SK-MEL-5 (cell line): ENCODE measurements around the genes SFXN1 and THOC3.

DNA sequence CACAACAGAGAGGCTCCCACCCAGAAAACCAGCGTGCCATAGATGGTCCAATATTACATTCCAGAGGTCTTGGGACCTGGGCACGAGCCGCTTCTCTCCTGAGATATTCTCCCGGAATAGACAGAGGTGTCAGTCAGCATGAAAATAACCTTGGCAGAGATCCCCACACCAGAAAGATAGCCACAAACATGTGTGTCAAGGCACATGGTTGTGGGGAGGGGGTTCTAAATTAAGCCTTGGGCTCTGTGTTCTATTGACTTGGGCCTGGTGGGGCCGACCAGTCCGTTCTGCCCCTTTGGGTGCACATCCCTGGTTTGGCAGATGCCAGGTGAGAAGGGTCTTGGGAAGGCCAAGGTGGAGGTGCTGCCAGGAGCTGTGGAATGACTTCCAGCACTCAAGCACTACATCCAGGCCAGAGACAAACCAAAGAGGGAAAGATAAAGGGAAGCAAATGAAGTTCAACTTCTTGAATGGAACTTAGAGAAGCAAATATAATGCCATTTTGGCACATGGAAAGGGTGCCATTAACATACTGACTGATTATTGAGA is 78.3 kb downstream of the BOD1 start:
RAMPAGE:
- cytosol, long total RNA = no peak
- long total RNA = no peak
- nucleus, long total RNA = no peak

DNA sequence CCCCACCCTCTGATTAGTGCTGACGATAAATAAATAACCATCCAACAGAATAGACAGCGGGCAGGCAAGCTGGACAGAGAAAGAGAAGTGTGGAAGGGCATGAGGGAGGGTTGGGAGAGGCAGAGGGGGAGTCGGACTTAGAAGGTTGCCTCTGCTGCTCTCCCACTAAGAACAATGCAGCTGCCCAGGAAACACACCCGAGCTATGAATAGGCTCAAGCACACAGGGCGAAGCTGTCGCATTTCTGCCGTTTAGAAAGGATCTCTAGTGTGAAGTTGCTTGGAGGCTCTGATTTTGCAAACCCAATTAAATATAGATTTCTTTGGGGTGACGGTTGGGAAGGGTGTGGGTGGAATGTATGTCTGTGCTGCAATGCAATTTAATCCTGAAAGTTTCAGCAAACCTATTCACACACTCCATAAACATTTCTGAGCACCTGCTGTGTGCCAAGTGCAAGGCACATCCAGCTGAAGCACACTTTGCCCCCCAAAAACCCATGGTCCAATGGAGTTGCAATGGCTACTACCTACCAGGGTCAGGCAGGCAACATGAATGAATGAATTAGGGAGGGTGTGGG is 57.4 kb upstream of the BOD1 start:
RAMPAGE:
- cytosol, long total RNA = no peak
- long total RNA = no peak
- nucleus, long total RNA = no peak

RAMPAGE:
- cytosol, long total RNA = no peak
- long total RNA = no peak
- nucleus, long total RNA = no peak
These were observed 49.0 kb upstream of the CPEB4 start for GRCh38 chr5:173839114-173839513.

GRCh38 chr5:173860470-173861042 is 27.6 kb upstream of the CPEB4 start:
RAMPAGE:
- cytosol, long total RNA = no peak
- long total RNA = no peak
- nucleus, long total RNA = no peak

RAMPAGE:
- cytosol, long total RNA = no peak
- long total RNA = no peak
- nucleus, long total RNA = no peak
These were observed 9.5 kb upstream of the CPEB4 start for GRCh38 chr5:173878627-173879045.

RAMPAGE:
- cytosol, long total RNA = no peak
- long total RNA = no peak
- nucleus, long total RNA = no peak
These were observed 2.7 kb upstream of the CPEB4 start for GRCh38 chr5:173885246-173886144.

DNA sequence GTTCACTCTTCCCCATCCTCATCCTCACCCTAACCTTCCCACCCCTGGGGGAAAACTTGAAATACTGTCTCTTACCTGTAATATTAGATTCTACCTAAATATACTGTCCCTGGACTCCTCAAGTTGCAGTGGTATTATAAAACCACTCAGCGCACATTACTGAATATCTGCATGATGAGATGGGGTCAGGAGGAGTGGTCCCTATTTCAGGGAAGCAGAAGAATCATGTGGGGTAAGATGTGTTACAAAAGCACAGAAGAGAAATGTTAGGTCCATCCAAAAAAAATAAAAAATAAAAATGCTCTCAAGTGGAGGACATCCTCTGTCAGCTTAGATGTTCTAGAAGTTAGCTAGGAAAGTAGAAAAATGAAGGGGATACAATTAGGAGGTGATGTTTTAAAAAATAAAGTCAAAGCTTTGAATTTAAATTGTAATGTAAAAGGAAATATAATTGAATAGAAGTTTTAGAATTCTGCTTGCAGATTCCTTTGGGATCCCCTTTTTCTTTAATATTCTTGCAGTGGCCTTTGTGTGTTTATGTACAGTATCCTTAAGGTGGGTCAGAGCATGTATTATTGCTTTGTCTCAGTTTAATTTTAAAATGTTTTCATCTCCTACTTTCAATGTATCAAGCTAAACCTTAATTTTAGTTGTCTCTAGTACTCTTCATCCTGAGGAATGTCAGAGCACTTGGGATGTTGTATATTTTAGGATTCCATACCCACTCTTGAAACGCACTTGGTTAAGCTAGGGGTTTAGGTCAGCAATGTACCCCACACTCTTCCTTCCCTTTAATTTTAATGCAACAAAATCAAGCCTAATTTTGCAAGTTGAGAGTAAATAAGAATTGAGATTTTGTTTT is 20.5 kb downstream of the CPEB4 start:
RAMPAGE:
- cytosol, long total RNA = no peak
- long total RNA = no peak
- nucleus, long total RNA = no peak

DNA sequence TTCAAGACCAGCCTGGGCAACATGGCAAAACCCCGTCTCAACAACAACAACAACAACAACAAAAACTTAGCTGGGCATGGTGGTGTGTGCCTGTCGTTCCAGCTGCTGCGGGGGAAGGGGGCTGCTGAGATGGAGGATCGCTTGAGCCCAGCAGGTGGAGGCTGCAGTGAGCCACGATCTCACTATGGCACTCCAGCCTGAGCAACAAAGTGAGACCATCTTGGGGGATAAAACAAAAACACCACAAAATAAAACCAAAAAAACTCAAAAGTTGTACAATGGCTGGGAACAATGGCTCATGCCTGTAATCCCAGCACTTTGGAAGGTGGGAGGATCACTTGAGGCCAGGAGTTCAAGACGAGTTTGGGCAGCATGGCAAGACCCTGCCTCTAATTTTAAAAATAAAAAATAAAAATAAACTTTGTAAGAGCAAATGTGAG is 23.8 kb upstream of the C5orf47 start:
RAMPAGE:
- cytosol, long total RNA = no peak
- long total RNA = no peak
- nucleus, long total RNA = no peak

DNA sequence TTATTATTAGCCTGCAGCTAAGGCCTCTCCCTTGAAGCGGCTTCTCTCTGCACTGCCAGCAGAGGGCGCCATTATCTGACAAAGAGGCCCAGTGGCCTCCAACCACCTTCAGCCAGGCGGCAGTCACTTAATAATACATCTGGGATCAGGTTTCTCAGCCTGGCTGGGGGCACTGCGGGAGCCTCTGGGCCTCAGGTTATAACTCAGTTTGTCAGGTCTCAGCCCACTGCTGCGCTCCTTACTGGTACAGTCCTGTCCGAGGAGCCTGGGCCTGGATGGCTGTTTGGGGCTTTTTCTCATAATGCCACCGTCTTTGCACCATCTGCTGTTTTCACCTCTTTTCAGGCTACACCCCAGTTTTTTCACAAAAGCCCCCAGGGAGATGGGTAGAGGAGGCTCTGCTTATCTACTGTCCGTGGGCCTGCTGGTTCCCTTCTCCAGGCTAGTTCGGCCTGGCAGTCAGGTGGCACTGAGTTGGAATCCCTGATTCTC is 282.0 kb downstream of the NSG2 start:
RAMPAGE:
- cytosol, long total RNA = no peak
- long total RNA = no peak
- nucleus, long total RNA = no peak

DNA sequence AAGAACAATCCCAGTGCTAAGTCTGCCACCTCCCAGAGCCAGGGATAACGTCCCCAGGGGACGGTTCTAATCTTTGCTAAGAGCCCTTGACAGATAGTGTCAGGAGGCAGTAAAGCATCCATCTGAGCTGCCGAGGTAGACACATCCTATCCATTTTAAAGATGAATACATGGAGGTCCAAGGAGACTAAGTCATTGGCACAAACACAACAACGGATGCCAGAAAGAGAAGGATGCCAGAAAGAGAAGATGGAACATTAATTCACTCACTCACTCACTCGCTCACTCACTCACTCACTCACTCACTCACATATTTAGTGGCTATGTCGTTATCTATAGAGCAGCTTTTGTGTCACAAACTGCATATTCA is 298.3 kb upstream of the MSX2 start:
RAMPAGE:
- cytosol, long total RNA = no peak
- long total RNA = no peak
- nucleus, long total RNA = no peak

GRCh38 chr5:174532466-174533057 is 191.8 kb upstream of the MSX2 start:
RAMPAGE:
- cytosol, long total RNA = no peak
- long total RNA = no peak
- nucleus, long total RNA = no peak

DNA sequence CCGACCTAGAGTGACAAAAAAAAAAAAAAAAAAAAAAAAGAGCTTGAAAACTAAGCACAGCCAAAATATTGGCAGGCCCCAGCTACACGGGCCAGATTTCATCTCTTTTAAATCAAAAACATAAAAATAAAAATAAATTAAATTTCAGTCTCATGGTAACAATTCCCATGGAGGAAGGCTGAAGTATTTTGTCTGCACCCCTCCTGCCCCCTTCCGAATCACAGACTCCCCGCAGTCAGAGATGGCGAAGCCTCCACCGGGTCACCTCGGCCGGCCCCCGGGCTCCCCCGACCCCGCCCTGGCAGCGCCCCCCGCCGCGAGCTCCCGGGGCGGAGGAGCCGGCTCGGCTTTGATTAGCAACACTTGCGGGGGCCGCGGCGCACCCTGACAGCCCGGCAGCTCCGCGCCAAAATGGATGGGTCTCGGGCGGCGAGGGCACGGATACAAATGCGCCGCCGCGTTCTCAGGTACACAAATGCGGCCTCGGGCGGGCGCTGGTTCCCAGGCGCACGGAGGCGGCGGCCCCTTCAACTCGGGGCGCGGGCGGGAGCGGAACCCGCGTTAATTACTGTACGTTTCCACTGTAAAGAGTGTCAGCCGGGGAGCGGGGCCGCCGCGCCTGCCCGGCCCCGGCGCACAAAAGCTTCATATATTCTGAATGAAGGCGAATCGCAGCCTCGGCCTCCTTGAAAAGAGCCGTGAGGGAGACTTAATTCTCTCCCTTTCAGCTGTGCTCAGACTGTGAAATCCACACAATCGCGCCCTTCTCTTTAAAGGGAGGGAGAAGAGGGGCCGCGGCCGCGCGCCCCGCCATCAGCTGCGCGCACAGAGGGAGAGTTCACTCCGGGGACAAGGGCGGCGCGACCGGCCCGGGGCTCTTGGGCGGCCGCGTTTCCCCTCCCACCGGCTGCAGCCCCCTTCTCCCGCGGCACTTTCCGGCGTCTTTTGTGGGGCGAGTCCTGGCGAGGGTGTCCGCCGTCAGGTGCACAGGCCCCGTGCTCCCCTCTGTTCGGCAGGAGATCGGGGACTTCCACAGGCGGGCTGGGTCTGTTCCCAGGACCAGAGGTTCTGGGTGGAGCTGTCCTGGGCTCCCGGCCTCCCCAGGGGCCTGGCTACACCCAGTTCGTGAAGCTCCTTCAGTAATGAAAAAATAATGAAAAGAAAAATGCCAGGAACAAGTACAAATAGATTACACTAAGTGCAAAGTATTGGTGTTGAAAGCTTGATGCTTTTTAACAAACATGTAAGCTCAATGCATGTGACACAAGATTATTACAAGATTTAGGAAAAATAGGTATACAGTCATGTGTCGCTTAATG is 27.0 kb downstream of the MSX2 start:
RAMPAGE:
- cytosol, long total RNA = no peak
- long total RNA = no peak
- nucleus, long total RNA = no peak

DNA sequence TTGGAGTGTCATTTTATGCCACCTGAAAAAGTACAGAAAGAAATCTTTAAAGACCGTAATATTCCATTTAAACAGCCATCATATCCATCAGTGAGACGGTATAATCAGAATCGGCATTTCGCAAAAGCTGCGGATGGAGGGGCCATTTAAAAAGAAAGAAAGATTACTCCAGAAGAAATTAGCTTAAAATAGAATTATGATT is 198.9 kb downstream of the MSX2 start:
RAMPAGE:
- cytosol, long total RNA = no peak
- long total RNA = no peak
- nucleus, long total RNA = no peak

DNA sequence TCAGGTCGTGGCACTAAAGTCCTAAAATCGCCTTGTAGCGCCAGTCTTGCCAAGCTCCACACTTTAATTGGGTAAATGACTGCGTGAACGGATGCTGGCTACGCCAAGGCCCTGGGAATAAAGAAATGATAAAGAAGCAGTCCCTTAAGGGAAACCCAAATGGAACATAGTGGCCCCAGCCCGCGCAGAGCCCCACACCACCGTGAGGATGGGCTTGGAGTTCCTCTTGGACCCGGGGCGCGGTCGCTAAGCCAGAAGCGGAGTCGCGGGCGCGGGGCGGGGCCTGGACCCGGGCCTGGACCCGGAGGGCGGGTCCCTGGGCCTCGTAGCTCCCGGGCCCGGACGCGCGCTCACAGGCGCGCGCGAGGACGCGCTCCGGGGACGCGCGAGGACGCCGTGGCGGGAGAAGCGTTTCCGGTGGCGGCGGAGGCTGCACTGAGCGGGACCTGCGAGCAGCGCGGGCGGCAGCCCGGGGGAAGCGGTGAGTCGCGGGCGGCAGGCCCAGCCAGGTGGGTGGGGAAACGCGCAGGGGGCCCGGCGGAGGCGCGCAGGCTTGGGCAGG is at the start of gene SFXN1:
SFXN1 (plus strand) TSS at position 402 of the 562 bp plus-strand sequence.
RAMPAGE:
- cytosol, long total RNA = start-site peak on the plus strand centred at position 410 of the sequence, 68 bp wide, 1,288 and 261 reads in 2 replicates
- long total RNA = start-site peak on the plus strand centred at position 409 of the sequence, 63 bp wide, 926 and 233 reads in 2 replicates
- nucleus, long total RNA = start-site peak on the plus strand centred at position 425 of the sequence, 35 bp wide, 241 and 75 reads in 2 replicates

GRCh38 chr5:175853499-175853905 is 17.9 kb upstream of the CPLX2 start:
RAMPAGE:
- cytosol, long total RNA = no peak
- long total RNA = no peak
- nucleus, long total RNA = no peak

DNA sequence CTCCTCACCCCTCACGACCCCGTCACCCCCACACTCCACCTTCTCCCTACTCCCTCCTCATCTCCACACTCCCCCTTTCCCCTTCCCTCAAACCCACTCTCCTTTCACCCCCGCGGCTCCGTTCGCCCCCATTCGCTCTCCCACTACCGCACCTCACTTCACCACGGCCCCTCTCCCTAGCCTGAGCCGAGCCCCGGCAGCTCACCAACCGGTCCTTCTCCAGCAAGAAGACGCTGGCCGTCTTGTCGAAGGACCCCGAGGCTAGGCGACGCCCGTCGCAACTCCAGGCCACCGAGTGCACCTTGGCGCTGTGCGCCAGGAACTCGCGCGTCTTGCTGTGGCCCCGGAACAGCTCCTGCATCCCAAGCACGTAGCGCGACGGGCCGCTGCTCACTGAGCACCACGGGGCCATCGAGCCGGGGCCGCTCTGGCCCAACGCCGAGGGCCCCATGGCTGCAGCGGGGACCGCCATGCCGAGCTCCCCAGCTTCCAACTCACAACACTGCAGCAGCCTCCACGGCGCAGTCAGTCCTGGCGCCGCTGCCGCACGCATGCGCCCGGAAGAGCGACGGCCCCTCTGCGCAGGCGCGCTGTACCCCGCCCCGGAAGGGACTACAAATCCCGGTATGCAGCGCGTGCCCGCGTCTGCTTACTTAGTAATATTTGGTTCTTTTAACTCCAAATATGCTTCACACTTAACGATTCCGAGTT is at the start of gene THOC3:
THOC3 (minus strand) TSS at position 579 of the 711 bp plus-strand sequence.
RAMPAGE:
- cytosol, long total RNA = no peak
- long total RNA = start-site peak on the minus strand centred at position 543 of the sequence, 90 bp wide, 93 and 37 reads in 2 replicates
- nucleus, long total RNA = start-site peak on the minus strand centred at position 542 of the sequence, 83 bp wide, 45 and 10 reads in 2 replicates

RAMPAGE:
- cytosol, long total RNA = no peak
- long total RNA = no peak
- nucleus, long total RNA = no peak
These were observed 39.1 kb upstream of the SIMC1 start for GRCh38 chr5:176198964-176199679.

DNA sequence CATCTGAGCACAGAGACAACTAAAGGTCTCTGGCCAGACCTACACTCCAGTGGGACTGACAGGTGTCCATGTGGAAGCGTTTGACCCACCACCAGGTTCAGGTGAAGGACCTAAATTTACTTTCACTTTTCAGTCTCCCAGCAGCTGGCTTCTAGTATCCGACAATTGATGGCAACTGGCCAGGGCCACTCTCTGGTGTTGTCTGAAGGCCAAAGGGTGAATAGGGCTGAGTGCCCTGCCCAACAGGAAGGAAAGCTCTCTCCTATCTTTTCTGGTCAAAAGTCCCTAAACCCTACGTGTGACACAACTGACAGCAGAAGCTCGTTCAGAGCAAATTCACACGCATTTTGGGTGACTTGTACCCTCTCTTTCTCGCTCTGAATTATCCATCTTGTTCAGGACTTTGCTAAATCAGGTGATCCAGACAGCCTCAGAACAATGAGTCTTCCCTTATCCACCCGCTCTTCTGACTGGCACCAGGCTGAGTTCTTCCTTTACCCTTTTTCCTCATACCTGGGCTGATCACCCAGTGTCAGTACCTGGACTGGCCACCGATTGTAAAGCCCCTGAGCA is 21.9 kb upstream of the SIMC1 start:
RAMPAGE:
- cytosol, long total RNA = no peak
- long total RNA = no peak
- nucleus, long total RNA = no peak

DNA sequence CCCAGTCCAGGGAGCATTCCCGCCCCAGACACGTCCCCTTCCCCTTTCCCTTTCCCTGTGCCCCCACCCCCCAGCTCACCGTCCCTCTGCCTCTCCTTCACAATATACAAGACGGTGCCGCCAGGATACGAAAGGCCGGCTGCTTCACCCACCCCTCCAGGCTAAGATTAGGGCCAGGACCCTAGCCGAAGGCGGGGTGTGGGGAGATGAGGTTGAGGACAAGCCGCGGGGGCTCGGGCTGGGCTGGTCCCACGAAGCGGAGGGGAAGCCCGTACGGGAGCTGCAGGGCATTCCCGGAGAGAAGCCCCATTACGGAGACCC is 509 bp downstream of the KIAA1191 start:
RAMPAGE:
- cytosol, long total RNA = no peak
- long total RNA = no peak
- nucleus, long total RNA = no peak

DNA sequence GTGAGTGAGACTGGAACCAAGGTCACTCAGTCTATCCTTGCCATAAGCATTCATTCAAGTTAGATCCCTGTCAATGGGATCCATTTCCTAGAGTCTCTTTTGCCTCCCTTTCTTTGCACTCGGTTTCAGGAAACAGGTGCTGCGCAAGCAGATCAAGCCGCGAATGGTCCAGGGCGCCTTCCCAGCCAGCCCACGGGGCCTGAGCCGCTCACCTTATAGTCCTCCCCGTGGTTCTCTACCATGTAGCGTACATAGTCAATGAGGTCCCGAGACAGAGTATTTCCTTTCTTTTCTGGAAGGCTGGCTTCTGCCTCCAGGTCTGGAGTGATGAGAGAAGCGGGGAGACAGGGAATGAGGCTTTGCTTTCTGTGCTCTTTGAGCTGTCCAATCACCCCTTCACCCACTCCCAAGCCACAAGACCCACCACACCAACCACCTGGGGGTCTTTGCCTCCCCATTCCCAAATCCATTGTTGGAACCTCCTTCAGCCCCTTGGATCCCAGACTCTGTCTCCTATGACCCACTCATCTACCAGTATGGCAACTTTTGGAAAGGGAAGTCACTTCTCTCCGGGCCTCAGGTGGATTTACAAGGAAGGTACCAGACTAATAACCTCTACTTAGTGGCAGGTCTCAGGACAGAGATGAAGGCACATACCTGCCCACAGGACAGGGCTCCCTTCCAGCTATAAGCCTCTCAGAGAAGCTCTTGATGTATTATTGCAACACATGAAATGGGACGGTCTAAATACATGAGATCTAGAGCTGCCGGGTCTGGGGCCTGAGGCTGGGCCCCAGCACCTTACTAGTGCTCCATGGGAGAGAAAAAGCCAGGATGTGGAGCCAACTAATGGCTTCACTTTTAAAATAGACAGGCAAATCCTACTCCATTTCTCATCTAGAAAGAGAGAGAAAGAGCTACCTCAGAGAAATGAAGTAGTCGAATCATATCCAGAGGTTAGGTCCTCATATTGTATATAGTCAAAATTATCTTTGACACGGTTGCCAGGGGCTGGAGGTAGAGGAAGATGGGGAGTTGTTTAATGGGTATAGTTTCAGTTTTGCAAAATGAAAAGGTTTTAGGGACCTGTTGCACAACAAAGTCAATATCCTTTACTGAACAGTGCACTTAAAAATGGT is 3.0 kb downstream of the NOP16 start:
RAMPAGE:
- cytosol, long total RNA = no peak
- long total RNA = no peak
- nucleus, long total RNA = no peak